ENCODE measurements around a stretch of chr14.

DNA sequence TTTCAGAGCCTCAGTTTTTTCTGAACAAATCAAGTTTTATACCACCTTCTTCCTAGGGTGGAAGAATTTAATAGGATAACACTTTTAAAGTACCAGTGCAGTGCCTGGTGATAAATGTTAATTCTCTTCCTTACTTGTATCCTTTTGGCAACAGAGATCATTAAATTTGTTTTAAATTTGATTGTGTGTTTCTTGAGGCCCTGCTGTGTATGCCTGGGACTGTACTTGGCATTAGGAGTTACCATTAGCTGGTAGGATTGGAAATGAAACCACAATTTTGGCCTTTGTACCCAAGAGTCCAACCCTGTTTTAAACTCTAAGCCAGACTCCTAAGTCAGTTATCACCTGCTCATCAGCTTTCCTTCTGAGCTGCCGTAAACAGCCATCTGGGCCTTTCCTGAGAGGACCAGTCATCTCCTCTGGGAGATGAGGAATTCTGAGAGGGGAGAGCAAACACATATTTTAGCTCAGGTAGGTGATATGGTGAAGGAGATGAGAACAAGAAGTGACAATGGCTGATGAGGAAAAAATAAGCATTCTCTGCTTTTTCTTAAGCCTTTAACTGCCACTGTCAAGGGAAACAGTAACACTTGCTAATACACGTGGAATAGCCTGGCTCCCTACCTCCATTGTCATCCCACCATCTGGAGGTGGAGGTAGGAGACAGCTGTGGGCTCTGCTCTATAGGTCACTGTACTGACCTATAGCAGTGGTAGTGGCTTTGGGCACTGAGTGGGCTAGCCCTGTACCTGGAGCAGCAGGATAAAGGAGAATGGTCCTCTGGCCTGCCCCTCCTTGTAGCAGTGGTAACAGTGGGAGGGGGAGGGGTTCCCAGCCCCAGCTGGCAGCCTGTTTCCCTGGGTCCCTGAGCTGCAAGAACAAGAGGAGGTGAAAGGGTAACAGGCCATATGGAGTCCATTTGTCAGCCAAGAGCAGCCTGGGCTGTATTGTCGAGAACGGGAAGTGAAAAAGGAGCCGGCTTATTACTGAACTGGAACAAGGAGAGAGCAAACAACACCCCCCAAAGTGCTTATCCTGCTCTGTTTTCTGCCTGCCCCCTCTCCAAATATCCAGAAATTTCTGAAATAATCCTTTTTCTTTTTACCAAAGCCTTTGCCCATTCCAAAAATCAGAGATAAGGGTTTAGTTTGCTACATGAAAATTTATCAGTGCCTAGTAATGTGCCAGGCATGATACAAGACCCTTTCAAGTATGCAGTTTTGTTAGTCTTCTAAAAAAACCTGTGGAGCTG is 74.0 kb upstream of the SRSF5 start:
- RRBS = no CpG with 5 or more reads among the region's 5 CpGs

GRCh38 chr14:69695615-69696309 is 71.2 kb upstream of the SRSF5 start:
- RRBS = no CpG with 5 or more reads among the region's 3 CpGs

GRCh38 chr14:69773797-69774181 is 6.8 kb downstream of the SRSF5 start:
- RRBS = no CpG with 5 or more reads among the region's 5 CpGs

GRCh38 chr14:70254431-70255418 is 66.0 kb upstream of the SLC8A3 start:
- RRBS = 4% methylated on average over 6 of the region's 69 CpGs

GRCh38 chr14:70255419-70256030 is 66.8 kb upstream of the SLC8A3 start:
- RRBS = no CpG with 5 or more reads among the region's 17 CpGs

DNA sequence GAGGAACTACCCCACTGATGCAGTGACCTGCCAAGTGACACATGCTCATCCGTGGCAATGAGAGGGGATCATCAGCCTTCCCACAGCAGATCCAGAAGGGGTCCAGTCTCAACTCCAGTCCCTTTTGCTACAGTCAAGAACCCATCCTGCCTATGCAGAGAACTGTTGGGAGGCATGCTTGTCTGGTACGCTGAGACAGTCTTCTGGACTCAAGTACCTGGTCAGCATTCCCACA is 26.9 kb downstream of the COX16 start:
- RRBS = no CpG with 5 or more reads among the region's 2 CpGs

DNA sequence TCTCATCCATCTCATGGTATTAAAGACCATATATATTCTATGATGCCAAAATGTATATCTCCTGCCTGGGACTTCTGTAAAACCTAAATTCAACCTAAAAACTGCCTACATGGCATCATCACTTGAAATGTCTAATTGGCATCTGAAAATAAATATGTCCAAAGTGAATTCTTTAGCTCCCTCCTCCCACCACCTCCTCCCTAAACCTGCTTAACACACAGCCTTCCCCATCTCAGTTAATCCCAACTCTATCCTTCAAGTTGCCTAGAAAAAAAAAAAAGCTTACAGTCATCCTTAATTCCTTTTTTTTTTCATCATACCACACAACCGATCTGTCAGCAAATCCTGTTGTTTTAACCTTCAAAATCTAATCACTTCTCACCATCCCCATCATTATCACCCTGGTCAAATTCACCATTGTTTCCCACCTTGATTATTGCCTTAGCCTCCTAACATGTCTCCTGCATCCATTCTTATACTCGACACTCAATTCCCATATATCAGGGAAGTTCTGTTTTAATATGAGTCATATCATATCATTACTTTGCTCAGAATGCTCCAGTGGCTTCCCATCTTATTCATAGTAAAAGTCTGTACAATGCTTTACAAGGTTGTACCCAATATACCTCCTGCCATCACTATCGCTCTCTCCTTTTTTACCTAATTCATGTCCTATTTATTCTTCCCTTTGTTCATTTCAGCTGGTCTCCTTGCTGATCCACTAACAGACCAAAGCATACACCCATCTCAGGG is 24.4 kb upstream of the ADAM20 start:
- RRBS = no CpG with 5 or more reads among the region's 3 CpGs

- RRBS = no CpG with 5 or more reads among the region's 11 CpGs
These were observed 1.9 kb downstream of the TTC9 start for GRCh38 chr14:70643307-70644370.

DNA sequence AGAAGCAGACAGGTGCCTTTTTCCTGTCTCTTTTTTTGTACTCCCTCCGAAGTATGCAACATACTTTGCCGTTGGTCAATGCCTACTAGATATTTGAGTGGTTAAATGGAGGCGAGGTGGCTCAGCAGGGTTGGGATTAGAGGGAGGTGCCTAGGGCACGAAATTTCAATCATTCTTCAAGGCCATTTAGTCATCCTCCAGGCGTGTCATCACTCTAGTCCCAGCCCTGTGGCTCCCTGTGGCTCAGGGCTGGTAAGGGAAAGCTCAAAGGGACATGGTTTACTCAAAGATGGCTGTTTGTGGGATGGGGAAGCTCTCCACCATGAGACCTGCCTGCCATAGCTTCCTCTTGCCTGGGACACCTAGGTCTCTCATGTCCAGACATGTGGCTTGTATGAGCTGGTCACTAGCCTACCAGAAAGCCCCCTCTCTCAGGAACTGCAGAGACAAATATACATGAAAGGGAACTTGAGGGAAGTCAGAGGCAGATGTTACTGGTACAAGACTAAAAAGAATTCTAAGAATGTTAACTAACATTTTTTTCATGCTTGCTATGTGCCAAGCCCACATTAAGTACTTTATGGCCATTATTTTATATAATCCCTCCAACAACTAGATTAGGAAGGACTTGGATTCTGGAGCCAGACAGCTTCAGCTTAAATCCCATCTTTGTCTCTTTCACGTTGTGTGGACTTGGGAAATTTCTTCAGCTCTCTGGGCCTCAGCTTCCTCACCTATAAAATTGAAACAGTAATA is 24.5 kb downstream of the TTC9 start:
- RRBS = no CpG with 5 or more reads among the region's 6 CpGs

DNA sequence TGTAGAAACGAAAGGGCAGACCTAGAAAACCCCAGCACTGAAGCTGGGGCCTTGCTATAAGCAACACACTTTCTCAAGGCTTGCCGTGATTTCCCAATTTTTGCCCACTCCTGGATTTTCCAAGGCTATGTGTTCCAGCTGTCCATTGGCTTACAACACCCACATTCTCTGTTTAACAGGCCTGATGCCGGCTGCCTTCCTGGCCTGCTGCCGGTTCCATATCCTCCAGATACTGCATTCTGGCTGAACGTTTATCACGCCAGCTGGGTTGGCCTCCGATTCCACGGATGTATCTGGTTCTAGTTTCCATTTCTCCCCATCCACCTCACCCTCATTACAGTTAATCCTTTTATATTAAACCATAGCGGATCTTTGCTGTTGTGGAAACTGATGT is 2.0 kb upstream of the PCNX1 start:
- RRBS = no CpG with 5 or more reads among the region's 9 CpGs

DNA sequence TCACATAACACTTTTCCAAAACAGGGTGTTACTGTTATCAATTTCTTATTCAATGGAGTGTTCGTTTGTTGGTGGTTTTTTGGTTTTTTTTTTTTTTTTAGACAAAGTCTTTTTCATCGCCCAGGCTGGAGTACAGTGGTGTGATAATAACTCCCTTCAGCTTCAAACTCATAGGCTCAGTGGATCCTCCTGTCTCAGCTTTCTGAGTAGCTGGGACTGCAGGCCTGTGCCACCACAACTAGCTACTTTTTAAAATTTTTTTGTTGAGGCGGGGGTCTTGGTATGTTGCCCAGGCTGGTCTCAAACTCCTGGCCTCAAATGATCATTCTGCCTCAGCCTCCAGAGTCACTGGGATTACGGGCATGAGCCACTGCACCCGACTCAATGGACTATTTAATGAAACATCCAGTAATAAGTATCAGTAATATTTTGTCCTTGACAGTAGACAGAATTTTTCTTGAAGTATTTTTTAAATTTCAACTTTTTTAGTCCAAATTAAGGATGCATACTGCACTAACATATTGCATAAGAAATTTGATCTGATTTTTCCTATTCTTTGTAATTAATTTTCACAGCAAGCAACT is 11.6 kb downstream of the PCNX1 start:
- RRBS = no CpG with 5 or more reads among the region's 5 CpGs

DNA sequence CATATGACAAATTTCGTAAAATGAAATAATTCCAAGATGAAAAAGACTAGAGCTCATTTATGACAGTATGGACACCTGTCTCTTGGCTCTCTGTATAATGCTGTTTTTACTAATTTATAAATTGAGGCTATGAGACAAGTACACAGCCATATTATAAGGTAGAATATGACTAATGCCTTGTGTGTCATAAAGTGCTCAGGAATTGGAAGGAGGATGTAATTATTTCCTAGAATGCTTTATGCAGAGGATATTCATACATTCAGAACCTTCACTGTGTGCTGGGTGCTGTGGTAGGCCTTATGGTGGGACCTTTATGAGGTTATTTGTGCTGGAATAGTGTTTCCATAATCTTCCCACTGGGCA is 13.3 kb downstream of the PCNX1 start:
- RRBS = no CpG with 5 or more reads among the region's 1 CpG

GRCh38 chr14:71123353-71124005 is 196.8 kb upstream of the SIPA1L1 start:
- RRBS = no CpG with 5 or more reads among the region's 2 CpGs

DNA sequence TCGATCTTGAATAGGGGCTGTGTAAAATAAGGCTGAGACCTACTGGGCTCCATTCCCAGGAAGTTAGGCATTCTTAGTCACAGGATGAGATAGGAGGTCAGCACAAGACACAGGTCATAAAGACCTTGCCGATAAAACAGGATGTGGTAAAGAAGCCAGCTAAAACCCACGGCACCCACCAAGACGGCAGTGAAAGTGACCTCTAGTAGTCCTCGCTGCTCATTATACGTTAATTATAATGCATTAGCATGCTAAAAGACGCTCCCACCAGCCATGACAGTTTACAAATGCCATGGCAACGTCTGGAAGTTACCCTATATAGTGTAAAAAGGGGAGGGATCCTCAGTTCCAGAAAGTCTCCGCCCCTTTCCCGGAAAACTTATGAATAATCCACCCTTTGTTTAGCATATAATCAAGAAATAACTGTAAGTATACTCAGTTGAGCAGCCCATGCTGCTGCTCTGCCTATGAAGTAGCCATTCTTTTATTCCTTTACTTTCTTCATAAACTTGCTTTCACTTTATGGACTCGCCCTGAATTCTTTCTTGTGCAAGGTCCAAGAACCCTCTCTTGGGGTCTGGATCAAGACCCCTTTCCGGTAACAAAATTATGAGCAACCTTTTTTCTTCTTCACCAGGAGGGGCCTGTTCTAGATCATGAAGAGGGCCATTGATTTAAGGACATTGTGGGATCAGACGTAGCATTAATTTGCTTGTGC is 189.4 kb upstream of the SIPA1L1 start:
- RRBS = no CpG with 5 or more reads among the region's 13 CpGs

DNA sequence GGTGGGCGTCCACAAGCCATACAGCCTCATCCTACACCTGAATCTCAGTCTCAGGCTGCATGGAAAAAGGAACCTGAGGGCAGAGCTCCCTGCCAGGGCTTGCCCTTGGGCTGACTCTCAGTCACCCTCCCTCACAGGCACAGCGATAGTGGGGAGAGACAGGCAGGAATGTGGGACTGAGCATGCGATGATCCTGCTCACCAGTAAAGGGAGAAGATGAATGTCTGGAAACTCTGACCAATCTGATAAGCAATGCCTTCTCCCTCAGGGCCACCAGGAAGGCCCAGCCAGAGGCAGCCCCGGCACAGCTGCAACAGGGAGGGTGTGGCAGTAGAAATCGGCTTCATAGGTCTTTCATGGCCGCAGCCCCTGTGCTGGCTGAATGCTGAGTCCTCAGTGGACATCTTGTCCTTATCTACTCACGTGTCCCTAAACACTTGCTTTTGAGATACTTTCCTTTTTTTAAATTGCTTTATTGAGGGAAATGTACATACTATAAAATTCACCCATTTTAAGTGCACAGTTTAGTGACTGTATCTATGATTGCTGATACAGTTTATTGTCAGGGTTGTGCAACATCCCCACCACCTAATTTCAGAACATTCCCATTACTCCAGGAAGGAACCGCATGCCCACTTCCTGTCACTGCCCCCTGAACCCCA is 155.0 kb upstream of the SIPA1L1 start:
- RRBS = no CpG with 5 or more reads among the region's 8 CpGs

- RRBS = no CpG with 5 or more reads among the region's 7 CpGs
These were observed 209.2 kb upstream of the RGS6 start for GRCh38 chr14:71722990-71723417.

GRCh38 chr14:72675963-72676453 is 217.9 kb downstream of the DPF3 start:
- RRBS = no CpG with 5 or more reads among the region's 1 CpG

DNA sequence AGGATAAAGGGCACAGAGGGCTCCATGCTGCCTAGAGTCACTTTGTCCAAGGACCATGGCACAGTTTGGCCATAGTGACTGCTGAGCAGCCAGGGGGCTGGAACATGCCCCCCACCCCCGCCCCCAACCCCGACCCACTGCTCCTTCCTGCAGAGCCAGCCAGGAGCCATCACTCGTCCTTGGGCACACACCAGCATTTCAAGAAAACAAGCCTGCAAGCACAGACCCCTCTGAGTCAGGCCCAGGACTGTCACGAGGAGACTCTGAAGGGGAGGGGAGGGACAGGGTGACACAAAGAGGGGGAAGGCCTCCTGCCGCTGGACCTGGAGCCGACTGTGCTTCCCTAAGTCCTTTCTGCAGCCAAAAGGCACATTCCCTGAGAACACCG is 101.9 kb downstream of the DPF3 start:
- RRBS = no CpG with 5 or more reads among the region's 7 CpGs

DNA sequence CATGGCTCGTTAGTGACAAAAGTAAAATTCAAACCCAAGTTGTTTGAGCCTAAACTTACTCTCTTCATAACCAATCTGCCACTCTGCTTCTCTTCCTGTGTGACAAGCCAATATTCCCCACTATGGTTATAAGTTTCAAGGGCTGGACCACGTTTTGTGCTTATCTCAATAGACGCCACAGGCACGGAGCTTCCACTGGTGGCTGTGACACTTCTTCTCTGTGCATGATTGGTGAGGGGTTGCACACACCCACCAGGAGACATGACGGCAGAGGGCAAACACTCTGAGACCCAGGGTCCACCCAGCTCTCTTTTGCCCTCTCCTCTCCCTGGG is 44.9 kb downstream of the DPF3 start:
- RRBS = no CpG with 5 or more reads among the region's 5 CpGs